Gastroesophageal sphincter (tissue), 4 donors: ENCODE data around the genes SATB1 and SGO1.

GRCh38 chr3:16923048-16923611 is 38.4 kb downstream of the PLCL2 start:
- PRO-cap = no peak
- RAMPAGE, long total RNA, 4 experiments = no peak in any of the 4 experiments

DNA sequence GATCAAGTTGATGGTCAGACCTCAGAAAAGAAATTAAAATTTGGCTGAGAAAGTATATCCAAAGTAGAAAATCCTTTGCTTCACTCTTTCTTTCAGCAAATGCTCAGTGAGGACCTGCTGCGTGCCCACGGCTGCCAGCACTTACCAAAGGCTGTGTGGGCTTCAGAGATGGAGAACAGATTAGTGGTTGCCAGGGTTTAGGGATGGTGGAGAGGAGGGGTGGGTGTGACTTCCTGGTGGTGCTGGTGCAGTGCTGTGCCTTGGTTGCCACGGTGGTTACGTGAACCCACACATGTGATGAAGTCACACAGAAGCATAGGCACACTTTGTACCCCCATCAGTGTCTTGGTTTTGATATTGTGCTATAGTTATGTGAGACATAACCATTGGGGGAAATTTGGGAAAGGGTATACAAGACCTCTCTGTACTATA is 204.2 kb downstream of the PLCL2 start:
- PRO-cap = no peak
- RAMPAGE, long total RNA, 4 experiments = no peak in any of the 4 experiments

GRCh38 chr3:17182816-17183320 is 298.1 kb downstream of the PLCL2 start:
- PRO-cap = no peak
- RAMPAGE, long total RNA, 4 experiments = no peak in any of the 4 experiments

GRCh38 chr3:17330103-17330715 is 412.2 kb downstream of the TBC1D5 start:
- PRO-cap = no peak
- RAMPAGE, long total RNA, 4 experiments = no peak in any of the 4 experiments

- PRO-cap = no peak
- RAMPAGE, long total RNA, 4 experiments = start-site peak on the minus strand in 1 of 4 experiments, at chr3:17502398-17502556 at its widest, 9 reads per replicate
These were observed 240.5 kb downstream of the TBC1D5 start for GRCh38 chr3:17501485-17502755.

DNA sequence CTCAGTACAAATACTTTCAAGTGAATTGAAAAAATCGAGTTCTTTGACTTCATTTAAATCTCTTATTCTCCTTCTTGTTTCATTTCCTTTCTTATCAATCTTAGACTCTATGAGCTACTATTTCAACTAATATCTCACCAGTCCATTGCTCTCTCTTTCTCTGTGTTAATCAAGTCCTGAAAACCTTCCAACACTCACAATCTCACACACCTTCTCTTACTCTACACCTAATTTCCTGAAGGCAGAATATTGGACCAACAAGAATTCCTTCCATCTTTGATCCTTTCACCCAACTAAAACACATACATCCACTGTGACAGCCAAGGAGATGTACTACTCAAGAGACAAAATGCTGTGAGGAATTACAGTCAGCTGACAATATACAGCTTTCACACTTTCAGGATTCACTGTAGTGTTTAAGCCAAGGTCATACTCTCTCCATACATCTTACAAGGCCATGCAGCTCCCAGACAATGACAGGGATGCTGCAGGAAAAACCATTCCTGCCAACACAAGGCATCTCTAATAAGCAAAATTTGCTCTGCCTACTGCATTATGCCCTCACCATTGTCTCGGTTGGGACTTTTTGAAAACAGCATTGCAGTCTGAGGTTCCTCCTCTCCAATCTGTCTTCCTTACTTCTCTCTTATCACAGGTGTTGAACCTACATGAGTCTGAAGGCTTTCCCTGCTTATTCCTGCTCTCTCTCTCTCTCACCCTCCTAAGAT is 170.8 kb downstream of the TBC1D5 start:
- PRO-cap = no peak
- RAMPAGE, long total RNA, 4 experiments = no peak in any of the 4 experiments

- PRO-cap = no peak
- RAMPAGE, long total RNA, 4 experiments = no peak in any of the 4 experiments
These were observed 118.5 kb upstream of the TBC1D5 start for GRCh38 chr3:17860736-17861456.

DNA sequence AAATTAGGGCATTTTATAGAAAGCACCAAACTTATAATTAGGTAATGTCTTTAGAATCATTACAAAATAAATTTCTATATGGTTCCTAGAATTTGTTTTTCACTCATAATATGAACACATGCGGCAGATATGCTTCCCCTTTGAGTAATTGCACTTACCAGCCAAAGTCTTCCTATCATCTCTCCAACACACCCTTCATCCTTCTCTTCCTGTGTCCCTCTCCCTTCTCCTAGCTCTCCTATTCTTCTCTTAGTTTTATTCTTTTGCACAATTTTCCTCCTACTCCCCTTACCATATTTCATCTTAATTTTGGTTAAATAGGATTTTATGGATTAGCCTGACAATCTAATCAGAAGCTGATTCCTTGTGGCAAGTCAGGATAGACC is 84.1 kb downstream of the SATB1 start:
- PRO-cap = no peak
- RAMPAGE, long total RNA, 4 experiments = no peak in any of the 4 experiments

DNA sequence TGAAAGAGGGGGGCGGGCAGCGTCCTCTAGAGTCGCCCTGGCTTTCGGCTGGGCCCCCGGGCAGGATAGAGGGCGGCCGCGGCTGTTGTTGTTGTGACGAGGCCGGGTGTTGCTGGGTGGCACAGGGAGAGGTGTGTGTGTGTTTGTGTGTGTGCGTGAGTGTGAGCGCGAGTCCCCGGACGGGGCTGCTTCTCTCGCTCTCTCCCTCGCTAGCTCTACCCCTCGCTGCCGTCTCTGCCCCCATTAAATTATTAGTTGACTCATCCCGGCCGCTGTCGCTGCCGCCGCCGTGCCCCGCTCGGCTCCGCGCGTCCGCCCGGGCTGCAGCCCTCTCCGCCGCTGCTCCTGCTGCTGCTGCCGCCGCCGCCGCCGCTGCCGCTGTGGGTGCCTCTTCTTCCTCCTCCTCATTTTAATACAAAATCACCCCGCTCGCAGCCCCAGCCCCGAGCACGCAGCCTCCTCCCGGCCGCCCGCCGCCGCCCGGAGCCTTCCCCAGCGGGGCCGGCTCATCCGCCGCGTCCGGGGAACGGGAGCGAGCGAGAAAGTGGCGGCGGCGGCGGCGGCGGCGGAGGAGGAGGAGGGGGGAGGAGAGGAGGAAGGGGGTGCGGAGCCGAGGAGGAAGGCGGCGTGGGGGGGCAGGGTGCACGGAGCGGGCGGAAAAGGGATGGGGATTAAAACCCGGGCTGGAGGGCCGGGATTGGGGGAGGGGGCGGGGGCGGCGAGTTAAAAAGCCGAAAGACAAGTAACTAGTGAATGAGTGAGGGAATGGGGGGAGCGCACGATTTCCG is at the start of gene SATB1:
SATB1 (minus strand) TSS at position 546 of the 788 bp plus-strand sequence.
- PRO-cap = bidirectional peak, plus-strand start at position 158 of the sequence, minus-strand start at position 95 of the sequence; bidirectional peak, plus-strand start at position 243 of the sequence, minus-strand start at position 217 of the sequence; bidirectional peak, plus-strand start at position 749 of the sequence, minus-strand start at position 521 of the sequence
- RAMPAGE, long total RNA, 4 experiments = no peak in any of the 4 experiments

DNA sequence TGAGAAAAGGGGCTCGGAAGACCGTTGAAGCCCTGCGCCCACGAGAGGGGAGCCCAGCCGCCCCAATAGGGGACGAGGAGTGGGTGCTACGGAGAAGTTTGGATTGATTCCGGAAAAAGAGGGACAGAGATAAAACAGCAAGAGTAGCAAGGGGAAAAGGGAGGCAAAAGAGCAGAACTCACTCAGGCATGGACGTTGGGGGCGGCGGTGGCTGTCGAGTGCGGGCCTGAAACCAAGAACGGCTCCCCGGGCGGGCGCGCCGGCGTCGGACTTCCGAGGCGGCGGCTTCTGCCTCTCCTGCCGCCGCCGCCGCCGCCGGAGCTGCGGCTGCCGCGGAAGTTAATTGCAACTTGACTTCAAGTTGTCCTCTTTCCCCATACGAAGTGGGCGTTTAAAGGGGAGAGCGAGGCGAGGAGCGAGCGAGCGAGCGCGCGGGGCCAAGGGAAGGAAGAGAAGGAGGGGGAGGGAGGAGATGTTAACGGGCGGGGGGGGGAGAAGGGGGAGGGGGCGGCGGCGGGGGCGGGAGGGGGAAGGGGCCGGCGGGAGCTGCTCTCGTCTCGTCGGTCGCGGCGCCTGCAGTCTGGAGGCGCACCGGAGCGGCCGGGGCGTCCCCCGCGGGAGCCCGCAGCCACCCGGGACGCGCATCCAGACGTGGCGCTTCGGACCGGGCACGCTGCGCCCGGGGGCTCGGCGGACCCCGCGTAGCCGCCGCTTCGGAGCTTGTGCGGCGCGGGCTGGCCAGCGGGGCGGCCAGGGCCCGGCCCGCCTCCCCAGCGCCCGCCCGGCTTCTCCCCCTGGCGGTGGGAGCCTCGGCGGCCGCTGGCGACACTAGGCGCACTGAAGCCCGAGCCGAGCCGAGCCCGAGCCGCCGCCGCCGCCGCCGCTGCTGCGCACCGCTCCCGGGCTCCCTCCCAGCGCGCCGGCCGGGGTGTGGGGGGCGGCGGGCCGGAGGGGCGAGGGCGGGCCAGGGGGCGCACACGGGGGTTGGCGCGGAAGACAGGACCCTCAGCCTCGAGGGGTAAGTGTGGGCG is 19.6 kb upstream of the SATB1 start:
- PRO-cap = bidirectional peak, plus-strand start at position 578 of the sequence, minus-strand start at position 329 of the sequence; bidirectional peak, plus-strand start at position 837 of the sequence, minus-strand start at position 722 of the sequence
- RAMPAGE, long total RNA, 4 experiments = no peak in any of the 4 experiments

DNA sequence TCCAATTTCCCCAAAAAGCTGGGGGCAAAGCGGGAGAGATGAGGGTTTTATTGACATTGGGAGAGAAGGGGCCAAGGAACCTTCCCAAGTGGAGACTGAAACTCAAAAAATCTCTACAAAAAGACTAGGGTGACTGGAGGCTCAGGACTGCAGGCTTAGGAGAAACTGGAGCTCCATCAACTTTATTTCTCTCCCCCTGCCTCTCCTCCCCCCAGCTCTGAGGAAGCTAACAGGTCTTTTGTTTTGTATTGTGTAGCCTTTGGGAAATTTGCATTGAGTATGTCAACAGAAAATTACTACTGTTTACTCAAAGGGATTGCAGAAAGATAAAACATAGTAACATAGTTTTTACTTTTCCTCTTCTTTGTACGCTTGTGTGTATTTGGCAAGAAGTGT is 20.9 kb upstream of the SATB1 start:
- PRO-cap = no peak
- RAMPAGE, long total RNA, 4 experiments = no peak in any of the 4 experiments

- PRO-cap = no peak
- RAMPAGE, long total RNA, 4 experiments = no peak in any of the 4 experiments
These were observed 254.2 kb upstream of the SATB1 start for GRCh38 chr3:18679296-18679821.

DNA sequence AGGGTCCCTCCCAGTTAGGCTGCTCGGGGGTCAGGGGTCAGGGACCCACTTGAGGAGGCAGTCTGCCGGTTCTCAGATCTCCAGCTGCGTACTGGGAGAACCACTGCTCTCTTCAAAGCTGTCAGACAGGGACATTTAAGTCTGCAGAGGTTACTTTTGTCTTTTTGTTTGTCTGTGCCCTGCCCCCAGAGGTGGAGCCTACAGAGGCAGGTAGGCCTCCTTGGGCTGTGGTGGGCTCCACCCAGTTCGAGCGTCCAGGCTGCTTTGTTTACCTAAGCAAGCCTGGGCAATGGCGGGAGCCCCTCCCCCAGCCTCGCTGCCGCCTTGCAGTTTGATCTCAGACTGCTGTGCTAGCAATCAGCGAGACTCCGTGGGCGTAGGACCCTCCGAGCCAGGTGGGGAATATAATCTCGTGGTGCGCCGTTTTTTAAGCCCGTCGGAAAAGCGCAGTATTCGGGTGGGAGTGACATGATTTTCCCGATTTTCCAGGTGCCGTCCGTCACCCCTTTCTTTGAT is 268.5 kb upstream of the SATB1 start:
- PRO-cap = no peak
- RAMPAGE, long total RNA, 4 experiments = no peak in any of the 4 experiments

- PRO-cap = no peak
- RAMPAGE, long total RNA, 4 experiments = no peak in any of the 4 experiments
These were observed 8.8 kb downstream of the KAT2B start for GRCh38 chr3:20049107-20049291.

- PRO-cap = no peak
- RAMPAGE, long total RNA, 4 experiments = no peak in any of the 4 experiments
These were observed 64.1 kb downstream of the KAT2B start for GRCh38 chr3:20104328-20104825.

DNA sequence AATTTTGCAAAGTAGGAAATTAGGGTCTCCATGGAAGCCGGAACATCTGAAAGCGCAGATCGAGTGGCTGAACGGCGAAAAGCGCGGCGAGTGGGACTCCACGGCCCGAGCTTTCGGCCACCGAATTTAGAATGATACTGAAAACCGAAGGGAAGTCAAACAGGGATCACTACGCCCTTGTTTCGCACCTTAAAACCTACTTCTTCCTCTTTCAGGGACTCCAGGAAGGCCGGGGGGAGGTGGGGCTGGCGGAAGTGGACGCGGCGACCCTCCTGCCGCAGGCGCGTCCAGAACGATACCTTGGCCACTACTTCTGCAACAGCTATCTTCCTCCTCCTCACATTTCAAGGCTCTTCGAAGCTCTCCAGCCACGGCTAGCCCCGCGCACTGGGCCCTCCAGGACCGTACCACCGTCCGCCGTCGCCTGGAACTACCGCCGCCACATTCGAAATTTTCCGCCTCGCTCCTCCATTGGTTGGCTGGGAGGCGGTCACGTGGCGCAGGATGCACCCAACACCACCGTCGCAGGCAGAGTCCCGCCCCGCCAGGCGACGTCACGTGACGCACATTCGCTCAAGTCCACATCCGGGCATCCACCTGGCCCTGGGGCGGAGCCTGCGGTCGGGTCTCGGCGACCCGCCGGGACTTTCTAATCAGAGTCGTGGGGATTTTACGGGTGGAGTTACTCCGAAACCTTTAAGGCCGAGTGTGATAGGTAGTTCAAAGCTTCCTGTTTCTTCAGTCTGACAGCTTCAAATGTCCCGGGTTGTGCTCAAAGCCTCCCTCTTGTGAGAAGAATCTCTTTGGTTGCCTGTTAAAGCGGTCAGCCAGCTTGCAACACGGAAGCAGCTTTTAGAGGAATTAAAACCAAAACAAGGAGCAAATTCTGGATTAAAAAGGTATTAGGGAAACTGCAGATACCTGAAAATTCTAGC is at the start of gene SGO1:
SGO1 (minus strand) TSS at position 447 of the 935 bp plus-strand sequence.
- PRO-cap = unidirectional peak, plus-strand start at position 656 of the sequence; unidirectional peak, plus-strand start at position 741 of the sequence
- RAMPAGE, long total RNA, 4 experiments = start-site peak on the plus strand in 1 of 4 experiments, centred at position 628 of the sequence, 8 reads per replicate

GRCh38 chr3:23264566-23265283 is 61.6 kb downstream of the UBE2E2 start:
- PRO-cap = no peak
- RAMPAGE, long total RNA, 4 experiments = no peak in any of the 4 experiments

DNA sequence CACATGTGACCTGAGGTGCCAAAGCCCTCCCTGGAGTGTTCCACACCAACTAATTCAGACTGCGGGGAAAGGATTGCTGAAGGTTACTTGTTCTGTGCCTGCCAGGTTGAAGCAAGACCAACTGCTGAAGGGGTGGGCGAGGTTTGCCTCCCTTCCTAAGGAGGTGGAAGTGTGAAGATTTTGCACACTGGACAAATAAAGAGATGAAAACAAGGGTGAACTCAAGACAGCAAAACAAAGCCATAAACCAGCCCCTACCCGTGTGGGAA is 155.2 kb upstream of the UBE2E1 start:
- PRO-cap = no peak
- RAMPAGE, long total RNA, 4 experiments = no peak in any of the 4 experiments

- PRO-cap = no peak
- RAMPAGE, long total RNA, 4 experiments = no peak in any of the 4 experiments
These were observed 65.3 kb upstream of the UBE2E1 start for GRCh38 chr3:23740296-23741004.

DNA sequence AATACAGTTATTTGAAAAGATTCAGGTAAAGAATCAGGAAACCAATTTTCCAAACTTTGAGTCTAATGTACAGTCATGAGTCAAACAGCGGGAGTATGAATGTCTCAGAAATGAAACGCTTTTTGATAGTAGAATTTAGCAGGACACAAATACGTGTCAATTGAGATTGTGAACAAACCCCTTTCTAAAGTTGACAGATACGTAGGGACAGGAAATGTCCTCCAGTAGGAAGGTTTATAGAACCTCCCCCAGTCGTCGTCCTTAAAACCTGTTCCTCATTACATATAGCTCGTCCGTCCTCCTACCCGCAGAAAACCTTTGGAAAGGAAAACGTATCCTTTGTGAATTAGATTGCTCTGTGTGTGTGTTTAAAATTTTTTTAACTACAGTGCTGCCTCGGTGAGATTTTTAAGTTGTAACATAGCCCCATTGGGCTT is 4.0 kb downstream of the UBE2E1 start:
- PRO-cap = no peak
- RAMPAGE, long total RNA, 4 experiments = no peak in any of the 4 experiments